Parietal lobe (tissue), 2 donors: ENCODE measurements around a stretch of chr19.

- RAMPAGE, long total RNA: no peak
Observed at GRCh38 chr19:18281978-18282625, 680 bp upstream of the JUND start.

DNA sequence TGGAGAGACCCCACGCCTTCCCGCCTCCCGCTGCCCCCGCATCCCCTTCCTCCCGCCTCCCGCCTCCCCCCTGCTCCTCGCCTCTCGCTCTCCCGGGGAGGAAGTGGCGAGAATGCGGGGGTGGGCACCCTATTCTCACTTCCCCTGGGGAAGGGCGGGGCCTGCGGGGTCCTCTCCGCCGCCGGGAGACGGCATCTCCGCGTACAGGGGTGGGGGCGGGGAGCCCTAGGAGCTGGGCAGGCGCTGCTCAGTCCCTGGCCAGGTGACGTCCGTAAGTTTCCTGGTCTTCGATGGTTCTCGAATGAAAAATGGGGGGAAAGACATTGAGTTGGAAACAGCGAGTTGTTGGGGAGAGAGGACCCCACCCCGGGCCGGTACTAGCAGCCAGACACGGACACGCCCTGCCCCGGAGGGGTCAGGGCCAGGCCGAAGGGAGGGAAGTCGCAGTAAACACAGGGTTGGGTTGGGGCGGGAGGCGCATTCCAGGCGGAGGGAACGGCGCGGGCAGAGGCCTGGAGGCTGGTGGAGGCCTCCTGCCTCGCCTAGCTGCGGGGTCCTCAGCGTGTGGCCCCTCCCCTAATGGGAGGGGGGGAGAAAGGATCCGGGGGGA, 10.3 kb upstream of the JUND start:
- RAMPAGE, long total RNA: no peak

GRCh38 chr19:18304105-18304425, 18.8 kb downstream of the LSM4 start:
- RAMPAGE, long total RNA: no peak

- RAMPAGE, long total RNA: no peak
Observed at GRCh38 chr19:18322131-18322774, 623 bp downstream of the LSM4 start.

DNA sequence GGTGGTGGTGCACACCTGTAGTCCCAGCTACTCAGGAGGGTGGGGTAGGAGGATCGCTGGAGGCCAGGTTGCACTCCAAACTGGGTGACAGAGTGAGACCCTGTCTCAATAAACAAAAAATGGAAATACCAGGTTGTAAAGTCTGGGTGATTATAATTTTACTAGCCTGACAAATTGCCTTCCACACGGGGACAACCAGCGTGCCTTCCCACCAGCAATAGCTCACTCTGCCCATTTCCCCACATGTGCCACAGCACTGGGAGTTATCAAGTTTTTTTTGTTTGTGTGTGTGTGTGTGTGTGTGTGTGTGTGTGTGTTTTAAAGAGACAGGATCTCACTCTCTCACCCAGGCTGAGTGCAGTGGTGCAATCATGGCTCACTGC, 22.3 kb downstream of the PGPEP1 start:
- RAMPAGE, long total RNA: no peak

DNA sequence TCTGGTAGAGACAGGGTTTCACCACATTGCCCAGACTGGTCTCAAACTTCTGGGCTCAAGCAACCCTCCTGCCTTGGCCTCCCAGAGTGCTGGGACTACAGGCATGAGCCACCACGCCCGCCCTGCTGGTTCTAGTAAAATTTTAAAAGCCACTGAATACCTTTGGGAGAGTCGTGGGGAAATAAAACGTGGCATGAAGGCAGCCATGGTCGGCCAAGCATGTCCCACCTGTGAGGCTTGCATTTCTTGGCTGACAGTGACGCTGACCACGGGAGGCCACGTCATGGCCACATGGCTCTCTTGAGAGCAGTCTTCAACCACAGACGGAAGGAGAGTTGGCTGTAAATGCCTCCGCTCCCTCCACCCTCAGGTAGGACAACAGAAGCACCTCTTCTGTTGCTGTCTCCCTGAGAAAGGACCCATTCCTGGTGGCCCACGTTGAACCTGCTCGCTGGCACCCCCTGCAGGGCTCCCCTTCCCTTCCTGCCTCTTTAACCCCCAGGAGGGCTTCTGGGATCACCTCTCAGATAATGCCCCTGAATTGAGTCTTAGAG, 10.6 kb upstream of the LRRC25 start:
- RAMPAGE, long total RNA: no peak

GRCh38 chr19:18486846-18487235, 35.0 kb downstream of the ELL start:
- RAMPAGE, long total RNA: no peak

DNA sequence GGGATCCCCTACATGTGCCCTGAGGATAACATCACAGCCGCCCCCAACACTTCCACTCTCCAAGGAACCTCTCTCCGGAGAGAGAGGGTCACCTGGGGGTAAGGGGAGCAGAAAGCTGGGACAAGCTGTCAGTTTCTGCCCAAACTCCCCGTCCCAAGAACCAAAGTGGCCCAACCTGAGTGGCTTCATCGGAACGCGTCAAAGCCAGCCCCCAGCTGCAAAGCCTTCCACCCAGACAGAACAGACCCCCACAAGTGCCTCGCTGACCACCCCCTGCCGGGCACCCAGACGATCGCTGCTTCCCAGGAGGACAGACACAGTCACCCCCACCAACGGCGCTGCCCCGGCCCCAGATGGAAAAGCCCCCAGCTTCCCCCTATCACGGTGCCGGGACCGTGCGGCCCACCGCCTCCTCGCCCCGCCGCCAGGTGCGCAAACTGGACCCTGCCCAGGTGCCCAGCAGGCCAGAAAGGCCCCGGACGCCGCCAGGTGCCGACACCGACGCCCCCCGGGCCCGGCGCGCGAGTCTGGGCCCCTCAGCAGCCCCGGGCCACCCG, 636 bp downstream of the ELL start:
- RAMPAGE, long total RNA: no peak

DNA sequence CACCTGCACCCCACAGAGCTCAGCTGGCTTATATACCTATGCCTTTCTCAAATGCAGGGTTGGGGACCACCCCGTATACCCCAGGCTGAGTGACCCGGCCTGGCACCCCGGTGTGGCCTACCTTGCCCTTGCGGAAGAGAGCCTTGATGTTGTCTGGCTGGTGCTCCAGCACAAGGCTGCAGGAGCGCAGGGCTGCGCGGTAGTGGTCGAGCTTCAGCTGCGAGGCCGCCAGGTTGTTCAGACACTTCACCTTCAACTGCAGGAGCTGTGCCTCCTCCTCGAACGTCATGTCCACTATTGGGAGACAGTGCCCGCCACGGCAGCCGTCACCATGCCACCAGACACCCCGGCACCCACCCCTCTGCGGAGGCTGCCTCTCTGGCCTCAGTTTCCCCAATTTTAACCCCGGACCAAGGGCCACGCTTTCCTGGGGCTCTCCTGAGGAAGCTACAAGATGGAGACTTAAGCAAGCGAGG, 5.9 kb downstream of the FKBP8 start:
- RAMPAGE, long total RNA: no peak

DNA sequence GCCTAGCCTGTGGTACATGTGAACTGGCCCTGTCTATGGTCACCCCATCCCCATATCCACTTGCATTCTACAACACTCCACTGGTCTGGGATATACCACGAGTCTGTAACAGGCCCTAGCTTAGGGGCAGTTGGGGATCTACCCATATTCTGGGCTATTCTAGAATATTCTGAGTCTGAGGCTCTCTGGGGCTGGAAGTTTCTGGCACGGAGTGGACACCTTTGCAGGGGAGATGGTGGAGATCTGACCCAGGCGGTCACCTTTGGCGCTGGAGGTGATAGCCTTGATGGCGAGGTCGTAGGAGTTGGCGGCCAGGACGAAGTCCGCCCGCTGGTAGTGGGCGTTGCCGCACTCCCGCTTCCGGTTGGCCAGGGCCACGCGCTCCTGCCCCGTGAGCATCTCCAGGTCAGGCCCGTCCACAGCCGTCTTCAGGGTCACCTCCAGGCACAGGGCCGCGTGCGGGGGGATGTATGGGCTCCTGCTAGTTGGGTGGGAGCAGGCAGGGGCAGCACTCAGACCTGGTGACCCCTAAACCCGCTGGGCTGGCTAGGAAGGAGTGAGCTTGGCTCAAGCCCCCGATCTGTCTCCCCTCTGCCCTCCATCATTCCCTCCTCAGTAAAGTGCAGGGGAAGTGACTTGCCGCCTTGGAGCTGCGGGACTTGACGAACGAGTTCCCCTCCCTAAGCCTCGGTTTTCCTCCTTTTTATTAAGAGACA, 5.3 kb downstream of the FKBP8 start:
- RAMPAGE, long total RNA: no peak

DNA sequence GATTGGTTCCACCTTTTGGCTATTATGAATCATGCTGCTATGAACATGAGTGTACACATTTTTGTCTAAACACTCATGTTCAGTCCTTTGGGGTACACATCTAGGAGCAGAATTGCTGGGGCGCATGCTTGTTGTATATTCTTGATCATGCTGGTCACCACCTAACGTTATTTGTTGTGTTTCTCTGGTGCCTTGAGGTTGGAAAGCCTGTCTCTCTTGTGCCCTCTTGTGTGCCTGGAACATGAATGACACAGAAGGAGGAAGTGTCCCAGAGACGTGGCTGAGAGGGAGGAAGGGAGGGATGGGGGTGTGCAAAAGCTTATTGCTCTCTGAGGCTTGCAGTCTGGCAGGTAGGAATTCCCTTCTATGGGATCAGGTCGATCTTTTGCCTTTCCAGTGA, 7.5 kb downstream of the KLHL26 start:
- RAMPAGE, long total RNA: no peak

DNA sequence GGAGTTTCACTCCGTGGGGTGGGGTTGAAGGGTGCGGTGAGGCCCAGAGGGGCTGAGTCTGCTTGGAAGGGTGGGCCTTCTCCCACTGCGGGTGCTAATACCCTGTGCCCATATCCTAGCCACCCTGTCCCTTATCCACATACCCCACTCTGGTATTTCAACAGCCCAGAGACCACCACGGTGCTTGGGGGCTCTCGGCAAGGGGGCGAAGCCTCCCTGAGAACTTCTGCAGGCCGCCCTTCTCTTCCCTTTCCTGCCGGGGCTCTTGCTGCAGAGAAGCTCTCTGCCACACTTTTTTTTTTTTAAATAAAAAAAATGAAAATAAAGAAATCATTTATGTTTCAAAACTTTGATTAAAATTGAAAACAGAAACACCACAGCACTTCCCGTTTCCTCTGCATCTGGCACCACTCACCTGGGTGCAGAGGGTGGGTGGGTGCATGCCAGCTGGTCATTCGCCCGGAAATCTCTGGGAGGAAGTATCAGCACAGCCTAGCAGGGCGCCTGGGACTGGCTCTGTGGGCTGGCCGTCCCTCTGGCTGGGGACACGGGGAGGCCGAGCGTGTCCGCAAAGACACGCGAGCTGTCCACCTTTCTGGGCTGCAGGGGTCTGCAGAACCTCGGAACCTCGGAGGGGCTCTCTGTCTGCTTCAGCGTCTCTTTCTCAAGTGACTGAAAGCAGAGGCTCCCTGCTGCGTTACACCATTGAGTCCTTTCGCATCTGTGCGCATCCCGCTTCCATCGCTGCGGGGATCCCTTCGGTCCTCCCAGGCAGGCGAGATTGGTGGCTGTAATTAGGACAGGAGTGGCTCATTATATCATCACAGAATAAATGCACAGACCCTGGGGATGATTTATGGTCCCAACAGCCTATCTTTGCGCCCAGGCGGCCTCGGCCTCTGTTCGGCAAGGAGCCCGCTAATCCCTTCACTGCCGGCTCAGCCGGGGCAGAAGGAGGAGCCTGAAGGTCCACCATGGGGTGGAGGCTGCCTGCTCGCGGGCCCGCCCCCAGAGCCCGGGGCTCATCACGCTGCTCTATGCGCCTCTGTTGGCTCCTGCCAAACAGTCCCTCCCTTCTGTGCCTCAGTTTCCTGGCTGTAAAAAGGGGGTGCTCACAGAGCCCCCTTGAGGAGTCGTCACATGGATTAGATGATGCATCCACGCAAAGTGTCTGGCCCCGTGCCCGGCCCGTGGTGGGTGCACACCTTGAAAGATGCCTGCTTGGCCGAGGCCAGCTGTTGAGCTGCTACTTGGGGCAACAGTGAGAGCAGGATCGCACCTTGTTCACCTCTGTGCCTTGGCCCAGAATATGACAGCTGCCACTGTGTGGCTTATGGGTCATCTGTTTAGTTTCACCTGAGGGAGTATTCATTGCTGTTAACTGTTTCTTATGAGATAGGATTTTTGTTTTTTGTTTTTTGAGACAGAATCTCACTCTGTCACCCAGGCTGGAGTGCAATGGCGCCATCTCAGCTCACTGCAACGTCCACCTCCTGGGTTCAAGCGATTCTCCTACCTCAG, 17.3 kb downstream of the CRTC1 start:
- RAMPAGE, long total RNA: no peak

GRCh38 chr19:18833625-18833750, 1.7 kb downstream of the UPF1 start:
- RAMPAGE, long total RNA: no peak

- RAMPAGE, long total RNA: no peak
Observed at GRCh38 chr19:18853901-18854371, 22.2 kb downstream of the UPF1 start.

DNA sequence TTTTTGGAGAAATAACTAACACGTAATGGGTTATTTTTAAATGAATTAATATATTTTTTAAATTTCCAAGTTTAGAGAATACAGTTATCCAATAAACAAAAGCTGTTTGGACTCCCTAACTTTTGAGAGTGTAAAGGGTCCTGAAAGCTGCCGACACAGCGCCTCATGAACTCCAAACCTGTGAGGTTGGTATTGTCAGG, 26.9 kb downstream of the UPF1 start:
- RAMPAGE, long total RNA: no peak

GRCh38 chr19:18866607-18867794, 29.0 kb downstream of the CERS1 start:
- RAMPAGE, long total RNA: no peak

- RAMPAGE, long total RNA: no peak
Observed at GRCh38 chr19:18906509-18907360, 10.8 kb upstream of the CERS1 start.

DNA sequence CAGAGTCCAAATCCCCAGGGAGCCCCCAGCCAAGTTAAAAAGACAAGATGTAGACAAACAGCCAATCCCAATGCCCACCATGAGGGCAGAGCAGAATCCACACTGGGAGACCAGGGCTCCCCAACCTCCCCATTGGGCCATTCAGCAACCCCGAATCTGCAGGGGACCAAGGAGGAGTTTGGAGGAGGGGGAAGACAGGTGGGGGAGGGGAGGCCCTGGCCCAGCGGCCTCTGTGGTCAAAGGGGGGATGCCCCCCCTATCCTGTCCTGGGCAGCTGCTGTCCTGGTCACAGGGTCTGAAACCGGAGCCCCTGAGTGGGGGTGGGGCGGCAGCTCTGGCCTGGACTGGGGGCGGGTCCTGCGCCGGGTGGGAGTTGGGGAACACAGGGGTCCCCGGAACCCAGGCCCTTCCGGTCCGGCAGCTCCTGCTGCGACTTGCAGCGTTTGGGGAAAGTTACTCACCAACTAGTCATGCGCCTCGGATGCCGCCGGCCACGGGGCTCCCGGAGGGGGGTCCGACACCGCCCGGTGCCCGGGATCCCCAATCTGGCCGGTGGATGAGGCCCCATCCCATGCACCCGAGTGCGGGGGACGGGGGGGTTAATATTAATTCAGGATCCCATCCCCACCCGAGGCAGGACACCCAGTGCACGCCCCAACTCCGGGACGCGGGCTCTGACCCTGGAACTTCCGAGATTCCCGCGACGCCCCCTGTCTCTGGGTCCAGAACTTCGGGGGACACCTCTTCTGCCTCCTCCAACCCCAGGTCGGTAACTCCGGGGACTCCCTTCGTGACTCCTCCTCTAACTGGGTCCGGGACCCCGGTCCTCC, 942 bp downstream of the HOMER3 start:
- RAMPAGE, long total RNA: no peak

DNA sequence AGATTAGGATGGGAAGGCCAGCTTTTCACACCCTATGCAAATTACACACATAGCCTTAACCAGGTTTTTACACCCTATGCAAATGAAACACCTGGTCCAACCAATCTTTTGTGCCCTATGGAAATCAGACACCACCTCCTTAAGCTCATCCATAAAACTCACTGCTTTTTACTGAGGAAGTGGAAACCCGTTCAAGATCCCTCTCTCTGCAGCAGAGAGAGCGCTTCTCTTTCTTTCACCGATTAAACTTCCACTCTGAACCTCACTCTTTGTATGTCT, 25.3 kb upstream of the HOMER3 start:
- RAMPAGE, long total RNA: no peak

DNA sequence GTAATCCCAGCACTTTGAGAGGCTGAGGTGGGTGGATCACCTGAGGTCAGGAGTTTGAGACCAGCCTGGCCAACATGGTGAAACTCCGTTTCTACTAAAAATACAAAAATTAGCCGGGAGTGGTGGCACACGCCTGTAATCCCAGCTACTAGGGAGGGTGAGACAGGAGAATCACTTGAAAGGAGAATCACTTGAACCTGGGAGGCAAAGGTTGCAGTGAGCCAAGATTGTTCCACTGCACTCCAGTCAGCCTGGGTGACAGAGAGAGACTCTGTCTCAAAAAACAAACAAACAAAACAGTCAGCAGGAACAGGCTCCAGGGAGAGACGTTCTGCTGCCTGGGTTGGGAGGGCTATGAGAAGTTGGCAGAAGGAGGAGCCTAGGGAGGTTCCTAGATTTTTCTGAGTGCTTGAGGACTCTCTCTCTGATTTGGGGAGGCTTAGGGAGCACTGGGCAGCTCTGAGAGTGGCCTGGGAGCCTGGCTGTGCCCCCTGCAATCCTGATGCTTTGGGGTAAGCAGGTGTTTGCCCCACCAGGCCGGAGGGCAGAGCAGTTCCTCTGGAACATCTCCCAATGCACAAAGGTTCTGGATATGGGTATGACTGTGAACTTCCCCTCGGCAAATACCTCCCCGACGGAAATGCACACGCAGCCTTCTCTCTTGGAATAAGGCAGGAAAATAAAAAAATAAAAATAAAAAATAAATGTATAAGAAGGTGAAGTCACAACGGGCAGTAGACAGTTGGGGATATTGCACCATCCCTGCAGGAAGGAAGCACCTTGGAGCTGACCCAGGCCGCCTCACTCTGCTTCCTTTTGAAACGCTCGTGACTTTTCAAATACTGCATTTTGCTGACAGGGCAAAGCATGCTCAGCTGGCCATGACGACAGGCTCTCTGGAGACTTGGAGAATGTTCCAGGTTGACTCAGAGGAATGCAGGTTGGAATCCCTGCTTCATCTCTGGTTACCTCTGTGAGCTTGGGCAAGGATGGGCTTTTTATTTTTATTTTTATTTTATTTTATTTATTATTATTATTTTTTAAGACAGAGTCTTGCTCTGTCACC, 26.4 kb upstream of the HOMER3 start:
- RAMPAGE, long total RNA: no peak